BJ (cell line): ENCODE results near the gene TAC1.

GRCh38 chr7:96349497-96349987, 27.6 kb upstream of the SLC25A13 start:
- CAGE, long polyA plus RNA: no peak
- RRBS: no CpG with 5 or more reads among the region's 3 CpGs

DNA sequence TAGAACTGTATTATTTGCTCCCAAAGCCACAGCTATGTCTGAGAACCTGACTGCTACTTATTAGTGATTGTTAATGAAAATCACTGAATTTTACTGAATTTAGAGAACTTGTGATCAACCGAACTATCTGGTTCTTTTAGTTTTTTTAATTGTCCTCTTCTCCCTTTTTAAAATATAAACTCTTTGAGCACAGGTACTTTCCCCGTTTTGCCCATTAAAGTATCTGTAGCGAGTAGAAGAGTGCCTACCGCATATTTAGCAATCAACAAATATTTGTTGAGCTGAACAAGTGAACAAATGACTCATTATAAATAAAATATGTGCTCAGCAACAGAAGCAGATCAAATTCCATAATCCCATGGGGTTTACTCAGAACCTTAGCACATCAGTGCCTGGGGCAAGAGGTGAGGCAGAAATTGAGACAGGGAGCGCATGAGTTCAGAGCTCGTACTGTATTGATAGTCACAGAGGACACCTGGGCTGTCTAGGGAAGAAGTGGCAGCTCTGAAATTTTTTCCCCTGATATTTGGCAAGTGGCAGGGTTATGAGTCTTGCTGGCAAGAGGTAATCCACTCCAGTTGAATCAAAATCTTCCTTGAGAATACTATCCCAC, 161.0 kb downstream of the SEM1 start:
- CAGE, long polyA plus RNA: no peak
- RRBS: no CpG with 5 or more reads among the region's 6 CpGs

DNA sequence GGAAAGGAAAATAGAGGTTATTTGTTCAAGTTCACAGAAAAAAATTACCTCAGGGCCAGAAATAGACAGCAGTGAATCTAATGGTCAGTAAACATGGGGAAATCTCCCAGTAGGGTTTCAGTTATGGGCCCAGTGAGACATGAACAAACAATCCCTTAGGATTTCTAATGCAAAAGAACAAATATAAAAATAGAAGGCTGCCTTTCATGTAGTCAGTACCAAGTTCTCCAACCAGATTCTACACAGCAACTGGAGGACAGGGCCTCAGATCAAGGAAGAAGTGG, 85.2 kb upstream of the SEM1 start:
- CAGE, long polyA plus RNA: no peak

- CAGE, long polyA plus RNA: no peak
- RRBS: no CpG with 5 or more reads among the region's 8 CpGs
These were observed 1.1 kb upstream of the SDHAF3 start for GRCh38 chr7:97116319-97116928.

DNA sequence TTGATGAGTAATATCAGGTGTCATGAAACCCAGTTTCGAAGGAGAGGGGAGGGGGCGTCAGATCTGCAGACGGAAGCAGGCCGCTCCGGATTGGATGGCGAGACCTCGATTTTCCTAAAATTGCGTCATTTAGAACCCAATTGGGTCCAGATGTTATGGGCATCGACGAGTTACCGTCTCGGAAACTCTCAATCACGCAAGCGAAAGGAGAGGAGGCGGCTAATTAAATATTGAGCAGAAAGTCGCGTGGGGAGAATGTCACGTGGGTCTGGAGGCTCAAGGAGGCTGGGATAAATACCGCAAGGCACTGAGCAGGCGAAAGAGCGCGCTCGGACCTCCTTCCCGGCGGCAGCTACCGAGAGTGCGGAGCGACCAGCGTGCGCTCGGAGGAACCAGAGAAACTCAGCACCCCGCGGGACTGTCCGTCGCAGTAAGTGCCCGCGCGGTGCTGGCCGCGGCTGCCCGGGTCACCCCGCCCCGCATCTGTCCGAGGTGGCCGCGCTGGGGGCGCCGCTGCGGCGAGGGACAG, at the start of gene TAC1:
Gene TAC1 (plus strand): TSS at position 321 of the 529 bp plus-strand sequence.
- CAGE, long polyA plus RNA: no peak
- RRBS: no CpG with 5 or more reads among the region's 50 CpGs

- CAGE, long polyA plus RNA: no peak
- RRBS: no CpG with 5 or more reads among the region's 7 CpGs
These were observed 352 bp downstream of the TAC1 start for GRCh38 chr7:97732295-97732581.

GRCh38 chr7:97928001-97928613, 55.9 kb upstream of the ASNS start:
- CAGE, long polyA plus RNA: no peak
- RRBS: 1% methylated on average over 7 of the region's 66 CpGs

GRCh38 chr7:98106527-98106611, 293 bp upstream of the LMTK2 start:
- CAGE, long polyA plus RNA: no peak

DNA sequence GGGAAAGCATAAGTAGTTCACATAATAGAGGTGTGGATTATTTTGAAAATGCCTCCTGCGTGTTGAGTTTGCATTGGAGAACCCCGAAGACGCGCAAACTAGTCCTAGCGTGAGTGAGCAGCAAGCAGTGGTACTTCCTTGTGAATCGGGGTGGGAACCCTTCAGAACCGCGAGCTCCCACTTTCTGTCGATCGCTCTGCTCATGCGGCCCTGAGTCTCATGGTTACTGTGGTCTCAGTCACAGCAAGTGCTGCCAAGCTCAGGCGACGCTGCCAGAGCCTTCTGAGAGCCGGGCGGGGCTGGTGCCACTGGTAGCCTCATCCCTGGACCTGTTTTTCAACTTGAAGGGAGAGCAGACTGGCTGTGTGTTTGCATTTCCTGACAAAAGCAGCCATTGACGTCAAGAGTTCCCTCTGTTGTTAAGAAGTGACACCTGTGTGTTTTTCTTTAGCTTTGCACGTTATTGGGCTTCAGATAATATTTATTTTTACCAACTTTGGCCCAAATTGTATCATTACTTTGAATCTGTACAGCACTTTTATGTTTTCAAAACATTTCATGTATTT, 32.9 kb upstream of the BHLHA15 start:
- CAGE, long polyA plus RNA: no peak
- RRBS: no CpG with 5 or more reads among the region's 17 CpGs

DNA sequence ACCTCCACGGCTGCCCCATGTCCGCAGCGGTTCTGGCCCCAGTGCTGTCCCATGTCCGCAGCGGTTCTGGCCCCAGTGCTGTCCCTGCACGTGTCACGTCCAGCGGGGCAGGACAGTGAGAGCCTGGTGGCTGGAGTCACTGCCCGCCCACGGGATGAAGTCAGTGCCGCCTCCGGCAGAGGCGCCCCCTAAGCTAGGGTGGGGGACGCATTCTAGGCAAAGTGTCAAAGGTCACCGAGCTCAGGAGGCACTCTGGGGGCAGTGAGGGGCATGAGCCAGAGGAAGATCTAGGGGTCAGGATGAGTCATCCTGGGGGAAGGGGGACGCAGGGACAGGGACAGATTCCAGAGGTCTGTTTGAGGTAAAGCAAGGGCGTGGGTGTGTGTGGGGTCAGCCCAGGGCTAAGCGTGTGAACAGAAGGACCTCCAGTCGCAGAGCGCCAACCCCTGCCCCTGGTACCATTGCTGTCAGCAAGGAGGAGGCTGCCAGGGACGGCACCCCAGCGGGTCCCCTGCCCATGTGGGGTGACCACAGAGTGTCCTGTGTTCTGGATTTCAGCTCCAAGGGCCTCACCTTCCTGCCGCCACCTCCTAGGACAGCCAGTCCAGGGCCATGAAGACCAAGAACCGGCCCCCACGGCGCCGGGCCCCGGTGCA, 587 bp downstream of the BHLHA15 start:
- CAGE, long polyA plus RNA: no peak
- RRBS: no CpG with 5 or more reads among the region's 28 CpGs

GRCh38 chr7:98289110-98289854, 7.8 kb downstream of the BRI3 start:
- CAGE, long polyA plus RNA: no peak
- RRBS: no CpG with 5 or more reads among the region's 10 CpGs

DNA sequence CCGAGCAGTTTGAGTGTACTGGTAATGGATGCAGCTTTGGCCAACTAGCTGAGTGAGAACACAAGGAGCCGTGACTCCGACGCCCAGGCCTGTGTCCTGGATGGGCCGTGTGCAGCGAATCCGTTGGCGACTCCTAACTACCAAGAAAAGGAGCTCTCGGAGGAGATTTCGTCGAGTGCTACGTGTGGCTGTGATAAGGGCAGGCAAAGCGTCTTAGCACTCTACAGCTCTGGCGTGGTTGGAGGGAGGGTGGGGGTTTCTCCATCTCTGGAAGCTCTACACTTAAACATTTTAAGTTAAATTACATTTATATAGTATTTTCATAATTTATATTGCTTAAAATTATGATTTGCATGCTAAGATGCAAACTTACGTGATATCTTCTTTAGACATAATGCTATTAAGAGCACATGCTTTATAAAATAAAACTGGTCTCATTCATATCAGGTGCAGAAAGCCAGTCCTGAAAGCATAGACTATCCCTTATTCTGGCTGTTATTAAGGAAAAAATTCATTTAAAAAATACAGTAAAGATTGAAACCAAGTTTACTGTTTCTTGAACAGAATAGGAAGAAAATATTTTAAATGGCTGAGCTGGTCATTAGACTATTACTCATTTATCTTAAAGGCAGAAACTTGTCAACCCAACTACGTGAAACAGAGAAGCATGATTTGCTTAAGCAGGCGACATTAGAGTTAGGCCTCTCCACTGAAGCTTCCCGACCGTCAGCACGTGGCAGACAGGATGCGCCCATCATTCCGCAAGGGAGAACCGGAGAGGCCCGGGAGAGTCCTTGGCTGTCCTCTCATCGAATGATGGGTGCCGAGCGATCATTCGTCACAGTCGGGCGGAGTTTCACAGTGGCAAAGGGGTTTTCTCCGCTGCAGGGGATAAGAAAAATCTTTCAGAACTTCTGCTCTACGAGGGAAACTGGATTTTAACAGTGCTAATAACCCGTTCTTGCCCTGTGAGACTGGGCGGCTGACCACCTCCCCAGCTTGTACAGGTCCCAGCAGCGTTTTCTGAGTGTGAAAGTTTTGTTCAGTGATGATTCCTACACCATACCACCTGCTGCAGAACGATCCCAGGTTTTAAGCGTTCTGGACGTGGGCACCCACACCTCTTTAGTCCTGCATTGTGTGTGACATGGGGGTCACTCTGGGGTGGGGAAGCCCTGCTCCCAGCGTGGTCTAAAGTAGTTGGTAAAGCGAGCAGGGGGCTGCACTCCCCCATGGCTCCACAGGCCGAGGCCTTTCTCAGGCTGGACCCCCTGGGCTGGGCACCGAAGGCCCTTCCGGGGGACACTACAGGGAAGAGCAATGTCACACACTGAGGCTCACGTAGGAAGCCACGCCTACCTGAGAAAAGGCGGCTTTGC, 11.7 kb downstream of the BRI3 start:
- CAGE, long polyA plus RNA: no peak
- RRBS: no CpG with 5 or more reads among the region's 46 CpGs

- CAGE, long polyA plus RNA: no peak
- RRBS: no CpG with 5 or more reads among the region's 20 CpGs
These were observed 15.4 kb downstream of the BRI3 start for GRCh38 chr7:98296755-98297498.

DNA sequence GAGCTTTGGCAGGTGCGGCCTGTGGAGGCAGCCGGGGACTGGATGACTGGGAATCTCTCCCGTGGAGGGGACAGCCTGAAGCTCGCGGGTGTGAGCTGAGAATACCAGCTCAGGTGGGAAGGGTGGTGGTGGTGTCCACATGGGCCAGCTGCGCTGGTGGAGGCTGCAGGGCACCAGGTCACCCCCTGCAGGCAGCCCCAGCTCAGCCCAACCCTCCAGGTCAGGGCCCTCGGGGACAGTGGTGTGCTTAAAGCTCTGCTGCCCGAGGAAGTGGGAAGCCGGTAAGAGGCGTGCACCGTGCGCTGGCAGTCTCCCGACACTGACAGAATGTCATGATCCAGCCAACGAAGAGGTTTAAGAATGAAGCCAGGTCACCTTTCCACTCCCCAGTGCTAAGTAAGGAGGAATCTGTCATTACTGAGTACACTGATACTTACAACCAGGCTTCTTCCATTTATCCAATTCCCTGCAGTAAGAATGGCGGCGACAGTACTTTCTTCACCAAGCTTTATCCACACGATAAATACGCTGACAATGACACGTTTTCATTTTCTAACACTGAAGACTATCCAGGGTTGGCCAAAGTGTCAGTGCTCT, 20.3 kb downstream of the BRI3 start:
- CAGE, long polyA plus RNA: no peak
- RRBS: no CpG with 5 or more reads among the region's 19 CpGs

DNA sequence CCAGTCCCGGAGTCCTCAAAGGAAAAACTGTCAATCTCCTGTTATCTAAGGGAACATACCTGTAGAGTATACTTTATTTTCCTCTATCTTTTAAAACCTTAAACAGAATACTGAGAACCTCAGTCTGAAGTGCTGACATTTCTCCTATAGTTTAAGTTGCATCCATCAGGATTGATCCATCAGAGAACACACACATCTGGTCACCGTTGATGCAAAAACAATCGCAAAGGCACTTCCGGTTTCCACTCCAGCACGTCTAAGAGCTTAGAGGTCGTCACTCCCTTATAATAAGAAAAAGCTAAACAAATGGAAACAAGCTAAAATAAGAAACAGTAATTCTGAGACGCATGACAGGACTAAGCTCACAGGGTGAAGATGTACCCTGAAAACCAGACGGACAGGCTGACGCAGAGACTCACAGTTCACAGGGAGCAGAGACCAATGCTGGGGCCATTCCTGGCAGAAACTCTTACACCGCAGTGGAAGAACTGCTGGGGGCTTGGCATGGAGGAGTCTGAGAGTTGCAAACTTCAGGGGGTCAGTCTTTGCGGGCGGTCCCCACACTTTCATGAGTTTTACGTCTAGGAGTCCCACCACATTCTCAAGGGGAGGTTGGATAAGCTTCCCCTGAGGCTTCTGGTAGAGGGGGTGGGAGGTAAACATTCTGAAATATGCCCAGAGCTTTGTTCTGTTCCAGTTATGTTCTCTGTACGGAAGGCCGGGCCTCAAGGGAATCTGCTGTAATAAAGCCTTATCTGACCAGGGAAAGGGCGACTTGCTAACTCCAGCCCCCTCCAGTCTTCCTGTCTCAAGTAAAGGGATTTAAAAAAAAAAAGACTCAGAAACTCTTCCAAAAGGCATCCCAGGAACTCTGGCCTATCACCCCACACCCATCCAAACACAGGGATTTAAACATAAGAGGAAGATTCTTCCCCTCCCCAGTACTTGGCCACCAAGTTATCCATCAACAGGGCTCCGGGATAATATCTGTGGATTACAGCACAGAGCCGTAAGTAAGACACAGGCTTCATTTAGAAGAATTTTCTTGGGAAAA, 47.7 kb downstream of the BRI3 start:
- CAGE, long polyA plus RNA: no peak
- RRBS: no CpG with 5 or more reads among the region's 18 CpGs

GRCh38 chr7:98352272-98353106, 48.4 kb downstream of the BAIAP2L1 start:
- CAGE, long polyA plus RNA: no peak
- RRBS: no CpG with 5 or more reads among the region's 13 CpGs

DNA sequence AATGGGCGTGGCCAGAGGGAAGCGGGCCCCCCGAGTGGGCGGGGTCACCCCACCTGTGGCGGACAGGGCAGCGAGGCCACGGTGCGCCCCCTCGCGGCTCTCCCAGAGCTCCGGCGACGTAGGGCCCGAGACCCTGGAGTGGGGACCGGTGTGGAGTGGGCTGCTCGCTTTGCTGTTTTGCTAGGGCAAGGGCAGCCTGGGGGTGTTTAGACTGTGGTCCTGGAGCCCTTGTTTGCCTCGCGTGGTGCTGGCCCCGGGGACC, 286 bp upstream of the BAIAP2L1 start:
- CAGE, long polyA plus RNA: no peak
- RRBS: 13% methylated on average over 5 of the region's 19 CpGs

DNA sequence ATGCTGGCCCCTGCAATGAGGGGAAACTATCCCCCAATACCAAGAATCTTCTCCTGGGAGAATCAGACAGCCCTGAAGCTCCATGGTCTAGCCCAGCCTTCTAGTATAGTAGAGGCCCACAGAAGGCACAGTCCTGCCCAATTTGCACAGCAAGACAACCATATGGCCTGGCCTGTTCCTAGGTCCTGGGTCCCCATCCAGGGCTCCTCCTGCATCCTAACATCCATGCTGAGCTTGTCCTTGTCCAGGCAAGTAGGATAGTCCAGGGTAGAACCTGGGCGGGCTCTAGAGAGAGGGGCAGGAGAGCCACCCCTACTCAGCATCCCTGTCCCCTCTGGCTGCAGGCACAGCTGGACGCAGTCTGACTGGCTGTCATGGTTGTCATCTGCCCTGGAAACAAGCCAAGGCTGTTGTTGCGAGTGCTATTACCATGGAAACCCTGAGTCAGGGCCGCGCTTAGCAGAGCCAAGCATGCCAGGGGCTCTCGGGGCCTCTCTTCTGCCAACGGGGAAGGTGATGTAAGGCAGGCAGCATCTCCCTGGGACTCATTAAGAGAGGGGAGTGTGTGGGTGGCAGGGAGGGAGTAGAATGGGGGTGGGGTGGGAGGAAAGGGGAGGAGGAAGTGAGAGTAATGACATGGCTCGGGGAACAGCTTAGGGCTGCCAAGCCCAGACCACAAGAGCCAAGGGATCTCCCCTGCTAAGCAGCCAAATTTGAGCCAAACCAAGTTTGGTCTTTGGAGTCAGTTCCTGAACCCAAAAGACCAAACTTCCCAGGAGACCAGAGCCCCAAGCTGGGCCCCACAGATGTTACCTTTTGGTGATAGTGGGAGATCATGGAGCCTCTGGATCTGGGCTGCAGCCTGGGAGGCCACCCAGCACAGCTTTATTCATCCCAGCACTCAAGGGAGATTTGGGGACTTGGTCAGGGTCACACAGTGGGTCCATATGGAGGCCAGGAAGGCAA, 67.7 kb downstream of the TMEM130 start:
- CAGE, long polyA plus RNA: no peak
- RRBS: no CpG with 5 or more reads among the region's 8 CpGs

GRCh38 chr7:98917342-98917929, 39.1 kb downstream of the TRRAP start:
- CAGE, long polyA plus RNA: no peak
- RRBS: no CpG with 5 or more reads among the region's 17 CpGs

- CAGE, long polyA plus RNA: no peak
- RRBS: no CpG with 5 or more reads among the region's 11 CpGs
These were observed 39.7 kb downstream of the TRRAP start for GRCh38 chr7:98917986-98918498.